Umbilical cord (tissue), 2 donors: ENCODE measurements around a stretch of chr10.

GRCh38 chr10:29725061-29725892, 90.5 kb upstream of the SVIL start:
- RAMPAGE, long total RNA = no peak

GRCh38 chr10:29740696-29741335, 106.0 kb upstream of the SVIL start:
- RAMPAGE, long total RNA = no peak

GRCh38 chr10:29782408-29782743, 147.6 kb upstream of the SVIL start:
- RAMPAGE, long total RNA = no peak

DNA sequence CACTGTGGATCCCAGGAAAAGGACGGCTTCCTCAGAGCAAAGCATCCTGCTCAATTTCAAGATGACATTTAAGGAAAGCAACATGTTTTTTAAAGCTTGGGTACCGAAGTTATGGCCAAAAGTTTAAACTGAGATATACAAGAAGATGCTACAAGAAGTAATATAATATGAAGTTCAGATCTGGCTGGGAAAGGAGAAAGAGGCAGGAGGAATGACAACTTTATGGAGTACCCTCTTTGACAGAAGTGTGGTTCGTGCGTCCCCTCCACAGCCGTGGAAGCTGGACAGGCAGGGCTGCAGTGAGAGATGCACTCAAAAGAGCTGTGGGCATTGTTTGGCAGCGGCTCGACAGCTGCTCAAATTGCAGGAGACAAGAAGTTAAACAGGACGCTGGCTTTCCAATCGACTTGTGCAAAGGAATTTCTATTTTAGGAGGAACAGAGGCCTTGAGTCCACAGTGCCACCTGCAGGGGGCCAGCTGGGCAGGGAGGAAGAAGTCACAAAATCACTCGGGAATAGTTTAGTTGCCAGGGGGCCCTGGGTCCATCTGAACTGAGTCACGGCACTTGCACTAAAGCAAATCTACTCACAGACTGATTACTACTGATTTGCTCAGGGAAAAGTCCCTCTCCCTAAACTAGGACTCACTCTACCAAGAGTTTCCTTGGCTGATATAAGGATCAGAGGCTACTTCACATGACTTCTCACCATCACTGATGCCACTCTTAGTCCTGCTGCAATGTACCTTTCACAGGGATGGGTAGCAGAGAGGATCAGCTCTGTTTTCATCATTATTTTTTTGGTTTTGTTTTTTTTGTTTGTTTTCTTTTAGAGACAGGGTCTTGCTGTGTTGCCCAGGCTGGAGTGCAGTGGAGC, 201.0 kb downstream of the JCAD start:
- RAMPAGE, long total RNA = no peak

DNA sequence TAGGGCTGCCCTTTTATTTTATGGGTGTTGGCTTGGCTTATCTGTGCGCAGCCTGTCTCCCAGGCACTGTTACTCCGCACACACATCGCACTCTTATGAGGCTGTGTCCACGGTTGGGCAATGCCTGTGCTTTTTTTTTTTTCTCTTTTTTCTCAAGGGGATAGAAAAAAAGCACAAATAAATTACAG, 177.9 kb downstream of the JCAD start:
- RAMPAGE, long total RNA = no peak

DNA sequence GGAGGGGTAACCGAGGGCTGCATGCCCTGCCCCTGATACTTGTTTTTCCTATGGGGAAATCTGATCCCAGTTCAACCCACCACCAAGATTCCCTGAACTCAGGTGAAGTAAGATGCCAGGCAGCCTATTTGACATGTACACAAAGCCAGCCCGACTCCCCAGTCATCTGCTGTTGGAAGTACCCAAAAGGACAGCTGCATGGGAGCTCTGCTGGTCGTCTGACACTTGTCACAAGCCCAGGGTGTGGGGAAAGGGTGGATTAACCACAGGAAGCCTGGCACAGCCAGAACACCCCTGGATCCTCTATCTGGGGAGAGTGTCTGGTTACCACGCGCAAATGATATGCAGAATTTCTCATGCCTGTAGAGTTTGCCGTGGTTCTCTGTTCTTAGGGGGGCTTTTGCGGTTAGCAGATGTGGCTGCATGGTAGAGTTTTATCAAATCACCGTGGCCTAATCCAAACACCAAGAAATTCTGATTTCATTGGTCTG, 62.8 kb downstream of the JCAD start:
- RAMPAGE, long total RNA = no peak

DNA sequence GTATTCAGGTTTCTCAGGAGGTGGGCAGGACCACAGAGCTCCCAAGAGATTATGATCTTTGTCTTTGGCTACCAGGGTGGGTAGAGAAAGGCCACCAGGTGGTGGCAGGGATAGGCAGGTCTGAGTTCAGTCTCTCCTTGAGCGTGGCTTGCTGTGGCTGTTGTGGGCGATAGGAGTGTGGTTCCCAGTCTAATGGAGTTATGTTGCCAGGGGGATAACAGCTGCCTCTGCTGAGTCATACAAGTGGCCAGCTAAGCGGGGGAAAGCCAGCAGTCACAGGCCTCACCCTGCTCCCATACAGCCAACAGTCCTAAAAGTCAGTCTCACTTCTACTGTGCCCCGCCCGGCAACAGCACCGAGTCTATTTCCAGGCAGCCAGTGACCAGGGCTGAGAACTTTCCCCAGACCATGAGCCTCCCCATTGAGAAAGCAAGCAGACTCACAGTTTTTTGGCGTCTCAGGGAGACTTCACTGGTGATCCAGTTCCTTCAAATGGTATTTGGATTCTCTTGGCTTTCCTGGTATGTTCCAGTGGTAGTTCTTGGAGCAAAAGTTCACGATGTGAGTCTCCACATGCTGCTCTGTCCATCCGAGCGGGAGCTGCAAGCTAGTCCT, 92.7 kb upstream of the JCAD start:
- RAMPAGE, long total RNA = no peak

GRCh38 chr10:30336795-30337456, 12.2 kb downstream of the MTPAP start:
- RAMPAGE, long total RNA = no peak

- RAMPAGE, long total RNA = no peak
Measured at GRCh38 chr10:30359548-30360198, 10.6 kb upstream of the MTPAP start.

DNA sequence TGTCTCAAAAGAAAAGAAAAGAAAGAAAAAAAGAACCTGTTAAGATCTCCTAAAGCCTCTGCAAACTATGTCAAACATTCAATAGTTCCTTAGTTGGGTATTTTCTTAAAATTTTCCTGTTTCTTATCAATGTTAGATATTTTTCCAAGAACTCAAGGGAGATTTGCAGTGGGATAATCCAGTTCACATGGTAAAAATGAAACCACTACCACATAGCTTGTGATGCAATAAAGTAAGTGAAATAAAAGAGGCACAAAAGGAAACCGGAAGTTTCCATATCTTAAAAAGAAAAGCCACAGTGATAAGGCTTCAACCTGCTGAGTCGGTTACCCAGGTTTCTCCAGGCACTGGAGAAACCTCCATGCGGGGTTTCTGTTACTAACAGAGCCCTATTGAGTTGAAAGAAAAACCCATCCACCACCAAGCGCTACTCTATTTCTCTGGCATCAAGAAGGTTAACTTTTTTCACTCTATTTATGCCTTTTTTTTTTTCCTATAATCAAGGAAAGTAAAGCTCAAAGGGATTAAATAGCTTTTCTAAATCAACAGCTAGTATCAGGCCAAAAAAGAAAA, 15.3 kb upstream of the MAP3K8 start:
- RAMPAGE, long total RNA = no peak

- RAMPAGE, long total RNA = no peak
Measured at GRCh38 chr10:30447491-30448108, 13.6 kb downstream of the MAP3K8 start.

DNA sequence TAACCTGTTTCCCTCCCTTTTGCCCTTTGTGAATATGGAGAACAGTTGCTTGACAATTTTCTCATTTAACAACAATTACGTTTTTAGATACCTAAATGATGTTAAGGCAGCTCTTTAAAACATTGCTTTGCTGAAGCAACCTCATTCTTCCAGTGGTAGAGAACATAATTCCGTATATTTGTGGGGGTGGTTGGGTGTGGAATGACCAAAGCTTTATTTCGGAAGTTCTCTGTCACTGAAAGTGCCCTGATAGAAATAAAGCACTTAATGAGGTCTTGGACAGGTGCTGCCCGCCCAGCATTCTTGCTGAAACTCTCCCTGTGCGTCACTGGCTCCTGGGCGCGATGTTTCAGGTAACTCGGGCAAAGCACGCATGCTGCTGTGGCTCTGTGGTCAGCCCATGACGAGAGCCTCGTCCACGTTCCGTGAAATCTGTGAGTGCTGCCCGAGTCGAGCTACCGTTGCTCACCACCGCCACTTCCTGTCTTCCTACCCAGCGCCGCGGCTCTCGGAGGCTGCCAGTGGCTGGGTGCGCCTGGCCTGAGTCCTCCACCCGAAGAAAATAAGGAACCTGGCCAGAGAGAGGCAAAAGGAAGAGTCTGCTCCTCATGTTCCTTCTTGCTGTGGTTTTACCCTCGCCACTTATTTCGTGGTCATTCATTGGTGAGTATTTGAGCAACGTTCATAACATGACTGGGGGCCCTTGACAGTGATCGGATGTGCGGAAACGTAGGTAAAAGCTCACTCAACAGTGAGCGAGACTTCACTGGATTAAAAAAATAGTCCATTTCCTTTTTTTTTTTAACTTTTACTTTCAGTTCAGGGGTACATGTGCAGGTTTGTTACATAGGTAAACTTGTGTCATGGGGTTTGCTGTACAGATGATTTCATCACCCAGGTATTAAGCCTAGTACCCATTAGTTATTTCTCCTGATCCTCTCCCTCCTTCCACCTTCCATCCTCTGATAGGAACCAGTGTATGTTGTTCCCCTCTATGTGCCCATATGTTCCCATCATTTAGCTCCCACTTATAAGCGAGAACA, 95.5 kb downstream of the MAP3K8 start:
- RAMPAGE, long total RNA = no peak

- RAMPAGE, long total RNA = no peak
Measured at GRCh38 chr10:30587360-30587932, 42.1 kb downstream of the LYZL2 start.

GRCh38 chr10:30784360-30784753, 154.8 kb upstream of the LYZL2 start:
- RAMPAGE, long total RNA = no peak

DNA sequence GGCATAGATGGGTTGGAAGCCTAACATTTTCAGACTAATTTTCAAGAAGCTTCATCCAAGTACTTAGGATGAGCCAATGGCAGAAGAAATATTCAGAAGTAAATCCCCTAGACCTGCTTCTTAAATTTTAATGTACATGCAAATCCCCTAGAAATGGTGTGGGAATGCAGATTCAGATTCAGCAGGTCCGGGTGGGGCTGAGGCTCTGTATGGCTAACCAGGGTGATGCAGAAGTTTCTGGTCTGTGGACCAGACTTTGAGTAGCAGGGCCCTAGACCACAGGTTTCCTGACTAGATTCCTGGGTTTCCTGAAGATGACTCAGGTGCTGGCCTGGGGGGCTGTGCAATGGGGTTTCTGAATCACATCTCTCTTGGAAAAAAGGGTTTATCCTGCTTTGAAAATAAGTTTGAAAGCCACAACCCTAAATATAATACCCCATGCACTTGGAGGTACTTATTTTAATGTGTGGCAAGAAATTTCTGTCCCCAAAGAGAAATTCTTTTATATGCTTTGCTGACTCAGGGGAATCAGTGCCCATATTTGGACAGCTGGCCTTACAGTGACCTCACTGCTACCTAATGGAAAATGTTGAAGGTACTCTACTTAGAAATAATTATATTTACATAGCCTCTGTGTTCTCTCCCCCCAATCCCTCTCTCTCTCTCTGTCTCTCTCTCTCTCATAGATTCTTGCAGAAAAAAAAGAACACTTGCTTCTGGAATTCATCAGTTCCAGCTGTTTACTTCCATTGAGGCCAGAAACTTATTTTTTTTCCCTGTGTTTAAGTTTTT, 184.3 kb upstream of the LYZL2 start:
- RAMPAGE, long total RNA = no peak

DNA sequence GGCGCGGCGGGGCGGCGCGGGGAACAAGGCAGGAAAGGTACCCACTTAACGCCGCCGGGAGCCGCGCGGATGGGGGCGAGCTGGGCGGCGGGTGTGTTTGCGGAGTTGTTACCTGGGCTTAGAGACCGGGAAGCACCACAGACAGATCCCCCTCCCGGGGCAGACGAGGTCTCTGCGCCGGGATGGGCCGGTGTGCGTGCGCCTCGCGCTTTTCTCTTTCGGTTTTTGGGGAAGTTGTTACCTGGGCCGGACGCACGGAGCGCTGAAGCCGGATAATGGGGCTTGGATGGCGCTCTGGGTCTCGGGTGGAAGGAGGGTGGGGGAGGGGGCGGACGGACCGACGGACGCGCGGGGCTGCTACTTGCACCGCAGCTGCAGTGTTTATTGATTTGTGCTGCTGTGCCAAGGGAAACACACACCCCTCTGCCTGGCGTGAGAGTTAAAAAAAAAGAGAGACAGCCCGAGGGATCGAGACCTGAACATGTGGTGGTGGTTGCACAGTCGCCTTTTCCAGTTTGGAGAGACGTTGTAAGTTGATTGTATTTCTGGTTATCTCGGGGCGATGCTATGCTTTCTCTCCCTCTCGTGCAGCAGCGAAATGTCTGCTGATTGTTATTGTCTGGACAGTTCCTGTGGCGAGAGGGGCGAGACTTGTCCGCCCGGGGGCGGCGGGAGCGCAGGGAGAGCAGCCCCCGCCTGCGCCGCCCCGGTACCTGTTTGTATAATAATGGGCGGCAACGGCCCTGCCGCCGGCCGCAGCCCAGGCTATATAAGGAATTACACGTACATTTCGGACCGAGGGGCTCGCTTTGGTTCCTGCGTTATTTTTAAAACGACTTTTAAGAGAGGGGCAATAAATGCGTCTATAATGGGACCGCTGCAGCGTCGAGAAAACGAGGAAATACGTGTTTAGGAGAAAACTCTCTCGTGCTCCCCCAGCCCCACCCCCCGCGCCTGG, 1.4 kb downstream of the ZEB1 start:
- RAMPAGE, long total RNA = no peak

DNA sequence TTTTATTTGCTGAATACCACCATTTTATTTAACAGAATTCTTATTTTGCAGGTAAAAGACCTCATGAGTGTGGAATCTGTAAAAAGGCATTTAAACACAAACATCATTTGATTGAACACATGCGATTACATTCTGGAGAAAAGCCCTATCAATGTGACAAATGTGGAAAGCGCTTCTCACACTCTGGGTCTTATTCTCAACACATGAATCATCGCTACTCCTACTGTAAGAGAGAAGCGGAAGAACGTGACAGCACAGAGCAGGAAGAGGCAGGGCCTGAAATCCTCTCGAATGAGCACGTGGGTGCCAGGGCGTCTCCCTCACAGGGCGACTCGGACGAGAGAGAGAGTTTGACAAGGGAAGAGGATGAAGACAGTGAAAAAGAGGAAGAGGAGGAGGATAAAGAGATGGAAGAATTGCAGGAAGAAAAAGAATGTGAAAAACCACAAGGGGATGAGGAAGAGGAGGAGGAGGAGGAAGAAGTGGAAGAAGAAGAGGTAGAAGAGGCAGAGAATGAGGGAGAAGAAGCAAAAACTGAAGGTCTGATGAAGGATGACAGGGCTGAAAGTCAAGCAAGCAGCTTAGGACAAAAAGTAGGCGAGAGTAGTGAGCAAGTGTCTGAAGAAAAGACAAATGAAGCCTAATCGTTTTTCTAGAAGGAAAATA, 207.7 kb downstream of the ZEB1 start:
- RAMPAGE, long total RNA = no peak

DNA sequence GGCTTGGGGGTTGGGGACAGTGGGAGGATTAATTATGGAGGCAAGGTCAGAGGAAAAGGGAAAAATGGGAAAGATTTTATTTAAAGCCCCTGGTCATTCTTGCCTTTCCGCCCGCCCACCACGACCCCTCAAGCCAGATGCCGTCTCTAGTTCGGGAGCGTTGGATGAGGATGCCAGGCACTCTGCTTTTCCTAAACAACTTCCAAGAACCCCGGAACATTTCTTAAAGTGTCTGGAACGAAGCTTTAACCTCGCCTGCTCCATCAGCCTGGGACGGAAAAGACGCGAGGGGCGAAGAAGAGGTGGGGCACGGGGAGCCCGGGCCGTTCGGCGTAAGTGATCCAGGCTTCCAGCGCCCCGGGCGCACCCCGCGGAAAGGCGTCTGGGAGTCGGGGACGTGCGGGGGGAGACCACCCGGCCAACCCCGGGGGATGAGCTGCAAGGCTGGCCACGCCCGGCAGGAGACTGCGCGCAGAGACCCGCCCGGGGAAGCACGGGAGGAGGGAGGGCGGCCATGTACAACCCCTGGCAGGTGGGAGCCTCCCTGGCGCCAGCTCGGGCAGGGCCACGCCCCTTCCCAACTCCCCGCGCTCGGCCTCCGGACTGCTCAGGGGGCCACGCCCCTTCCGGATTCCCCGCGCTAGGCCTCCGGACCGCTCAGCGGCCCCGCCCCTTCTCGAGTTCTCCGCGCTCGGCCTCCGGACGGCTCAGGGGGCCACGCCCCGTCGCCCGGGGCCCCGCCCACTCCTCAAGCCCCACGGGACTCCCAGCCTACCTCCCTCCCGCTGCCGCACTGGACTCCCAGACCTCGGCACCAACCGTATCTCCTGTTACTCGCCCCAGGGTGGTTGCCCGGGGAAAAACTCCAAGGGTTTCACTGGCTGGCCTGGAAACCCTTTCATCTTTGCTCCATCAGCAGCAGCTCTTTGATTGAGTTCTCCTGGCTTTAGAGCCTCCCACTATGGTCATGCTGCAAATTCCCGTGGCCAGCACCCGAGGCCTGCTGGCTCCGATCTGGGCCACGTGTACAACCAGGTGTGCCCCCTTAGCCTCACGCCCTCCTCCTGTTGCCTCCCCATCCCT, 284.3 kb downstream of the ZEB1 start:
- RAMPAGE, long total RNA = no peak

GRCh38 chr10:31706853-31707228, 221.8 kb downstream of the ARHGAP12 start:
- RAMPAGE, long total RNA = no peak

- RAMPAGE, long total RNA = no peak
Measured at GRCh38 chr10:31940693-31941390, 12.2 kb upstream of the ARHGAP12 start.